M059J (cell line): ENCODE data around the genes COX7C and CETN3.

- RAMPAGE, long total RNA = no peak
Measured at GRCh38 chr5:85638348-85639040, 979.2 kb upstream of the COX7C start.

- RAMPAGE, long total RNA = start-site peak on the plus strand at chr5:86617945-86617991, 1,038 and 183 reads in 2 replicates
Measured at GRCh38 chr5:86617702-86618565, at the start of gene COX7C. COX7C (plus strand) TSS chr5:86617941.

- RAMPAGE, long total RNA = no peak
Measured at GRCh38 chr5:86679567-86680085, 61.9 kb downstream of the COX7C start.

DNA sequence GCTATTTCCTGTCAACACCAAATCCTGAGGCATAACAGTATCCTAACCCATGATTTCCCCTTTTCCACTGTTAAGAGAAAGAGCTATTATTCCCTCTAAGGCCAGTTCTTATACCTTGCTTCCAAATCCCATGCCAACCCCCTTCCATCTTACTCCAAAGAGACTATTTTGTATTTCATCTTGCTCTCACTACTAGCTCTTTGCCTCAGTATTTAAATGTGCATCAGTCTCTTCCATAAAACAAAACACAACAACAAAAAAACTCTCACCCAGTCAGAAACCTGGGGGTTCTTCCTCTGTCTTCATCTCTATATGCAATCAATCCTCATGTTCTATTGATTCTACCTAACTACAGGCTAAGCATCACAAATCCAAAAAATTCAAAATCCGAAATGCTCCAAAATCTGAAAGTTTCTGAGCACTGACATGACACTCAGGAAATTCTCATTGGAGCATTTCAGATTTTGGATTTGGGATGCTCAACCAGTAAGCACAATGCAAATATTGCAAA is 6.6 kb downstream of the CCNH start:
- RAMPAGE, long total RNA = no peak

DNA sequence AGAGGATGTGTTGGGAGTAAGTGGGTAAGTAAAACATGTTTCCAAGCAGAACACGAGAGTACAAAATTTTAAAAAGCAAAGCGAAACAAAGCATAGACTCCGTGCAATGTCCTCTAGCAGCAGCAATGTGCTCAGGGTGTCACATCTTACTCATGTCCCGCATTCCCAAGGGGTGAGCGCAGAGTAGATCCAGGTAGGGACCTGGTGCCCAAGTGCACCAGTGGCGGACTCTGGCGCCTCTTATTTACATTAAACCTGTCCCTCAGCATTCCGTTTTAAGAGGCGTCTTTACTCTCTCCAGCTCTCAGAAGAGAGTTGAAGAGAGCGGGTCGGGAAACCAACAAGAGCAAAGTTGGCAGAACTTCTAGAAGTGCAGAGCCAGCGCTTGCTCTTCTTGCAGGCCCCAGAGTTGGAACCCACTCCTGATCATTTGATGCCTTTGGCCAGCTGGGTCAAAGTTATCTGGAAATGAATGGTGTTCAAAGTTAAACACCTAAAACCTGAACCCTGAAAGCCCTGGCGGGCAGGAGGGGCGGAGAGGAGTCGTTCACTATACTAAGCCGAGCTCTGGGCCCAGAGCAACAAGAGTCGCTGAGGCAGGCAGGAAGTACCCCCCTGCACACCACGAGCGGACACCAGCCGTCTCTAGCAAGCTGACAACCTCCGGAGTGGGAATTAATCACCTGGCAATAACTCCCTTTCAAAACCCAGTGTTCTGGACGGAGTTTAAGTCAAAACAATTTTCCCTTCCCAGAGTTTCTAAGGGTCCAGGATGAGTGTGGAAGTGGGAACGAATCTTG is 122.9 kb downstream of the TMEM161B start:
- RAMPAGE, long total RNA = no peak

DNA sequence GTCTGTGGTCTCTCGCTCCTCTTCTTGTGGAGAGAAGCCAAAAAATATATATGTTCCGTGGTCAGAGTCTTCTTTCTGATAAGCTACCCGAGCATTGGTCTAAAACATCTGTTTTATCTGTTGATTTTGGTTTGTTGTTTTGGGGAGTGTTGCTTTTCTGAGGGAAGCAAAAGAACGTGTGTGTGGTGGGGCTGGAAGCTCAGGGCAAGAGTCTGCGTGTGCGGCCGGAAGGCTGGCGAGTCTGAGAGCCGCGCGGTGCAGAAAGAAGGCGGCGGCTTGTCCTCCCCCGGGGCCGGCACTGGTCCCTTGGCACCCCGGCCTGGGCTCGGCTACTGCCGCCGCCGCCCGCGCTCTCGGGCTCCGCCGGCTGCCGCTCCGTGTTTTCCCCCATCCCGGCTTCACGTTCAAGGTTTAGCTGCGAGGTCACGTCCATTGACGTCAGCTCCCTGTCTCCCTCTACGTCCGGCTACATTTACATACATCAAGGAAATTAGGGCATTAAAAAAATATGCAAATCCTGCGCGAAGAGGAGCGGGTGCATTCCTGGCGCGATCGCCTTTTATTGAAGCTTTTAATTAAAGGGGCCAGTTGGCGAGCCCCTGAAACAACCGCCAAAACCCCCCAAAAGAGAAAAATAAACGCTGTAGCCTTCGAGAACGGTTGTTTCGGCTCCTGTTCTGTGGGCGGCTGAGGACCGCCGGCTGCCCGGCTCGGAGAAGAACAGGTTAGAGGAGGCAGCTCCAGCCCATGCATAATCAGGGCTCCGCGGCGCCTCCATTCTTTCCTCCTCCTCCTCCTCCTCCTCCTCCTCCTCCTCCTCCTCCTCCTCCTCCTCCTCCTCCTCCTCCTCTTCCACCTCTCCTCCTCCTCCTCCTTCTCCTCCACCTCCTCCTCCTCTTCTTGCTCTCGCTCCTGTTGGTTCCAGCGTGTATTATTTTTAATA is 207.2 kb downstream of the MEF2C start:
- RAMPAGE, long total RNA = no peak

DNA sequence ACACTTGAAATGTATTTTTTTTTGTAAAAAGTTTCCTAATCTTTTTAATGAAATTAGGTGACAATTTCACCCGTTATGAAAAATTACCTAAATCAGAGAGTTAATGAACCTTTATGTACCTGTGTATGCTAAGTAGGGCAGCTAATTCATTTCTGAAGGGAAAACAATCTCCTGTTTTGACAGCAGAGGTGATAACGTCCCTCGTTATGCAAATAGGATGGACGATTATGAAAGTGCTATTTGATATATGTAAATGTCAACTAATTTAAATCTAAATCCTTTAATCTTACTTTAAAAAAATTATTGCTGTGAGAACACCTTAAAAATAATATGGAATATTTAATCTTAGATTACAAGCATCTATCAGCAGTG is 58.8 kb downstream of the MEF2C start:
- RAMPAGE, long total RNA = no peak

- RAMPAGE, long total RNA = no peak
Measured at GRCh38 chr5:88876569-88877520, 6.1 kb downstream of the MEF2C start.

- RAMPAGE, long total RNA = no peak
Measured at GRCh38 chr5:88882270-88882875, 611 bp downstream of the MEF2C start.

- RAMPAGE, long total RNA = no peak
Measured at GRCh38 chr5:88890270-88891015, 7.5 kb upstream of the MEF2C start.

DNA sequence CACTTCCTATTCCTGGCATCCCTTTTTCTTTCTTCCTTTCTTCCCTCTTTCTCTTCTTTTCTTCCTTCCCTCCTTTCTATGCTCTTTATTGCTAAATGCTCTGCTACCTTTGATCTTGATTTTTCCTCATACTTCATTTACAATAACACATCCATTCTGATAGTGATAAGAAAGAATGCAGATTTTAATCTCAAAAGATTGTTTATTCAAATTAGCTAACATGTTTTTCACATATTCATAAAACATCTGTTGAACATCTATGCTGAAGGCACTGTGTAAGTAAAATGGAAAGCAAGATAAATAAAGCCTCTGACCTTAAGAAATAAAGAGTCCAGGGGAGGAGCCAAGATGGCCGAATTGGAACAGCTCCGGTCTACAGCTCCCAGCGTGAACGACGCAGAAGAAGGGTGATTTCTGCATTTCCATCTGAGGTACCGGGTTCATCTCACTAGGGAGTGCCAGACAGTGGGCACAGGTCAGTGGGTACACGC is 336.6 kb downstream of the CETN3 start:
- RAMPAGE, long total RNA = no peak

DNA sequence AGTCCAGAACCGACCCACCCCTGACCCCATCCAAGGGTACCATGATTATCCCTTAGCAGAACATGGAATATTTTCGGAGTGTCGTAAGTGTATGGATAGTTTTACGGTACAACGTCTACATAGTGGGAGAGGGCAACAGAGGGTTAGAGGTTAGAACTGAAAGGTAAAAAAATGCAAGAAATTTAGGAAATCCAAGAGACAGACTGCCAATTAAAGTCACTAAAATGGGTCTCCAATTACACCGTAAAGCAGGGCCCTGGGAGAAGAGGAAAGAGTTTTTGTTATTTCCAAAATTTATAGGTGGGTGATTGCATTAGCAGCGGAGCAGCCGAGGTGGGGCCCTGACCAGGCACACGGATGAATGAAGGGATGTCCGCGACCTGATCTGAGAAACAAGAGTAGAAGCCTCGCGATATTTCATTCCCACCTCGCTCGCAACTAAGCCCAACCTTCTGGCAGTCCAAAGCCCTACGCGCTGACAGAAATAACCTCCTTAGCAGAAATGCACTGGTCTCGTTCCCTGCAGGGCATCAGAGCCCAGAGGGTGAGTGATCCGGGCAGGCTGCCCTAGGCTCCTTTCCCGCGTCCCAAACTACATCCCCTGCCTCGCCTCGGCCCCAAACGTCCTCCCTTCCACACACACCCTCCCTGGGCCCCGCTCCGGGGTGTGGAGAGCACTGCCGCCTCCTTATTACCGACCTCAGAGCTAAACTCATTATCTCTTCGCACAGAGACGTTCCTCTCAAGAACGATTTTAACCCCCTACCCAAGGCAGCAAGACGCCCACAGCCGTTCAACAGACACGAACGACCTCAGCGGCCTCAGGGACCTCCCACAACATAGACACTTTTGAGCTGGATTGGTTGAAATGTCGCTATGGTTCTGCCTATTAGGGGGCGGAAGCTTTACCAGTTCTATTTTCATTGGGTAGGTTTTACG is at the start of gene CETN3:
Gene CETN3, minus strand, starts transcription at position 811 of the 939 bp plus-strand sequence.
- RAMPAGE, long total RNA = no peak

- RAMPAGE, long total RNA = no peak
Measured at GRCh38 chr5:90888758-90889220, 330.2 kb downstream of the ADGRV1 start.

DNA sequence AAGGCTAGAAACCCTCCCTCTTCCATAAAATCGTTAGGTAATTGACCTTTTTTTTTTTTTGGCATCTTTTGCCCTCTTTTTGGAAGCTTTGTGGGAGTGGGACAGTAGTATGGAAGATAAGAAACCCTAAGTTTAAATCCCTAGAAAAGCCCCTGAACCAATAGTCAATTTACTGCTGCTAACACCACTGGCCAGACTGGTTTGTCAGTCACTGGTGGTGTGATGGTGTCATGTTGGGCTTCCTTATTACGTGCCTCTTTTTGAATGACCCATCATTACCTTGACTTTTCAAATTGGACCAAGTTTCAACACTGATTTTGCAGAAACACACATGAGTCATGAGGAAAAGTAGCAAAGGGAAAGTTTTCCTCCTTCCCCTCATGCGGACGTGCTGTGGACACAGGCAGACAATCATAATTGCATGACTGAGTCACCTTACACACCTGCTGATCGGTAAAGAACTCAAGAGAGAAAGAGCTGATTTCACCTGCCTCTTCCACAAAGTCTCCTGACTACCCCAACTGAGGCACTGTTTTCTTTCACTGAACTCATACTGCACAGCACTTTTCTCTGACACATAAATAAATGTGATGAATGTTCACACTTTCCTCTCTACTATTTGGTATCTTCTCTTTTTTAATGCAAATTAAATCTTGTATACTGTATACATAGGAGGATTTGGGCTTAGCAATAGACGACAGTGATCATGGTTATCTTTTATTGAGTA is 324.5 kb downstream of the ARRDC3 start:
- RAMPAGE, long total RNA = no peak

- RAMPAGE, long total RNA = no peak
Measured at GRCh38 chr5:91146089-91146714, 236.9 kb downstream of the ARRDC3 start.

DNA sequence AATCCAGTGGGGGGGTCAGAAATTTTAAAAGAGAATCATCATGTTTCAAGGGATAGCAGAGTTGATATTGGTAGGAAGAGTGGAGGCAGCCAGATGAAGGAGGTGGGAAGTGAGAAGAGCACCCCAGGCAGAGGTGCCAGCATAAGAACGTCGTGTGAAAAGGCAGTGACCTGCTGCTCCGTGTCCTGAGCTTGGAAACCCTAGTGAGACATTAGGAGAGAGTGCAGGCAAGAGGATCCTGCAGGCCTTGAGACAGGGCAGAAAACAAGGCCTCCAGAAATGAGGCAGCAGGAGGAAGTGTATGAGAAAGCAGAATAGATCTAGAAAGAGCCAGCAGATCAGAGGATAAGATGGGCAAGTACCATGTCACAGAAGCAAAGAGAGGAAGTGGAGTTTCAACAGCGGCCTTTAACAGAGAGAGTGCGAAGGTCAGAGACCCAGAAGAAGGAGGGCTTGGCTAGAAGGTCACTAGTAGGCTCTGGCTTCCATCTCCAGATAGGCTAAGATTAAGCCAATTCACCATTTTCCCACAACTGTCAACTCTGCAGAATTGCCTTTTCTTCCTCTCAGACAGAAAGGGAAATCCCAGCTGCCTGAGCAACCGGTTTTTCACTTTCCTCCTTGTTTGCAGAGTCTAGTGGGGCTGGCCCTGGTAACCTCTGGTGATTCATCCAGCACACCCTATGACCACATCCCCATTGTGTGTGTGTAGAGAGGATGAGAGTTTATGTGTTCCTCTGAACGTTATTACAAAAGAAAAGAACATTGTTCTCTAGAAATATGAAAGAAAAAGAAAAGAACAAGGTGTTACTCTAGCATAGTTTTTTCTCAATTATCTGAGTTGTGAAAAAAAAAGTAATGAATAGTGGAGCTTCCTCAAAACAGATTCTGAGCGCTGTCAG is 220.6 kb downstream of the ARRDC3 start:
- RAMPAGE, long total RNA = no peak

GRCh38 chr5:91189836-91190345 is 193.2 kb downstream of the ARRDC3 start:
- RAMPAGE, long total RNA = no peak

- RAMPAGE, long total RNA = no peak
Measured at GRCh38 chr5:91281391-91282031, 101.6 kb downstream of the ARRDC3 start.

GRCh38 chr5:91332330-91332747 is 50.8 kb downstream of the ARRDC3 start:
- RAMPAGE, long total RNA = no peak

DNA sequence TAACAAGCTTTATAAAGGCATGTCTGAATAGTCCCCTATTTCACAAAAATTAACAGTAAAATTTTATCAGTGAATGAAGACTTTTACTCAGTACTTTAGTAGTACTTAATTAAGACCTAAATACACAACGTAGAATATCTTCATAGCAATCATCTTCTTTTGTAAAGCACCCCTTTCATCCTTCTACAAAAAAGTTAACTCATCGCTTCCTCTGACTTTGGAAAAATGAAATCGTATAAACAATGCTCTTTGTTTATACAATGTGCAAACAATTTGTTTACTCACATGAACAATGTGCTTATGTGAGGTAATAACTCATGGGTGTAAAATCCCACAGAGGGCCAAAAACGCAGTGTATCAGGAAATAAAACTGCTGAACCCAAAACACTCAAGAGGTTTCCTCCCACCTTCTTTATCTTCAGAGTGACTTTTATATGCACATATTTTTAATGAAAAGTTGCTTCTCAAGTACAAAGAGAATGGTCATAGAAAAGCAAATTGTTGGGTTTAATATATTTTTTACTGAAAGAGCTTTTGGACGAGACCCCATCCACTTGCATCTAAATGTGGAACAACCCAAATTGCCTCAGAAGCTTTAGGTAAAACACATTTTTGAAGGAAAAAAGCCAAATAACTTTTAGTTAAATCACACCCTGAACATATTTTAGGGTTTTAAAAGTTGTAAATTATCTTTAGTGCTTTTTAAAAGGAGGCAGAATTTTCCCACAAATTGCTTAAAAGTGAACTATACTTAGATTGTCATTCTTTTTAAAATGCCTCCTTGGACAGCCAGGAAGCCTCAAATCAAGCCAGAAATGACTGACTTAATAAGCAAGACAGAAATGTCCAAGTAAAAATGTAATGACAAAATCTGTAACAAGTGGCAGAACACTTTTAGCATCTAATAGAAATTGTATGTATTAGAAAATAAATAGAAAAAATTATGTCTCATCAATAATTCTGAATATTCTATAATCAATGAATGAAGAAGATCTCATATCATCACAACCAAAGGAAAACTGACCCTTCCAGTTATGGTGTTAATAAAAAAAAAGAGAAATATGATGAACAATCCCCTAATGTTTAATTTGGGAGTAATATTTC is 11.1 kb downstream of the ARRDC3 start:
- RAMPAGE, long total RNA = no peak